CMK (cell line): Measurements from ENCODE around the gene TTYH3.

DNA sequence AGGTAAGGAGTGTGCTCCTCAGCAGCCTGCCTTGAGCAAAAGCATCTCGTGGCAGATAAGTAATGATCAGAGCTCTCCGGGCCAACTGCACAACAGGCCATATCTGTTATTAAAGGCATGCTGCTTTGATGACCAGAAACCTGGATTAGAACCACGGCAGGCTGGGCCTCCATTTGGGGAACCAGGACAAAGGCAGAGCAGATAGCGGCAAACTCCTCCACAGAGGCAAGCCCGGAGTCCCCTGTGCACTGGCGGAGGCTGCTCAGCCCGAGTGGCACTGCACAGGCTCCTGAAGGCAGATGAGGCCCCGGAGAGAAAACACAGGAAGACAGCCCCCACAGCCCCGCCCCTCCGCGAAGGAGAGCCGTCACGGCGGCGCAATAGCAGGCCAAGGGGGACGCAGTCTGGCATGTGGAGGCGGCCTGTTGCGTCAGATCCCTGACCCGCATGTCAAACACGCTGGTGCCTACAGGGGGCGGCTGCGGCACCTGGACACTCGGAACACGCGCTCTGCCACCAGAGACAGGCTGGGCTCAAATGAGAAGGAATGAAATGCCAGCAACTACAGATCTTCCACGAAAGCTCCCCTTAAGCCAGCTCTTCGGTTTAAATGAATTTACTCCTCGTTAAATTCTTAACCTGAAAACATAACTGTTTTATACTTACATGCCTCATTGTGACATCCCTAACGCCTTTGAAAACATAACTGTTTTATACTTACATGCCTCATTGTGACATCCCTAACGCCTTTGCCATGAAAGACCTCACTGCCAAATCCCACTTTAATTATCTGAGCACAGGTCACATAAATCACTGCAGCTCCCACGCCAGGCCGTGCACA, 128.5 kb downstream of the MAD1L1 start:
- RRBS = 44% methylated on average over 5 of the region's 32 CpGs

DNA sequence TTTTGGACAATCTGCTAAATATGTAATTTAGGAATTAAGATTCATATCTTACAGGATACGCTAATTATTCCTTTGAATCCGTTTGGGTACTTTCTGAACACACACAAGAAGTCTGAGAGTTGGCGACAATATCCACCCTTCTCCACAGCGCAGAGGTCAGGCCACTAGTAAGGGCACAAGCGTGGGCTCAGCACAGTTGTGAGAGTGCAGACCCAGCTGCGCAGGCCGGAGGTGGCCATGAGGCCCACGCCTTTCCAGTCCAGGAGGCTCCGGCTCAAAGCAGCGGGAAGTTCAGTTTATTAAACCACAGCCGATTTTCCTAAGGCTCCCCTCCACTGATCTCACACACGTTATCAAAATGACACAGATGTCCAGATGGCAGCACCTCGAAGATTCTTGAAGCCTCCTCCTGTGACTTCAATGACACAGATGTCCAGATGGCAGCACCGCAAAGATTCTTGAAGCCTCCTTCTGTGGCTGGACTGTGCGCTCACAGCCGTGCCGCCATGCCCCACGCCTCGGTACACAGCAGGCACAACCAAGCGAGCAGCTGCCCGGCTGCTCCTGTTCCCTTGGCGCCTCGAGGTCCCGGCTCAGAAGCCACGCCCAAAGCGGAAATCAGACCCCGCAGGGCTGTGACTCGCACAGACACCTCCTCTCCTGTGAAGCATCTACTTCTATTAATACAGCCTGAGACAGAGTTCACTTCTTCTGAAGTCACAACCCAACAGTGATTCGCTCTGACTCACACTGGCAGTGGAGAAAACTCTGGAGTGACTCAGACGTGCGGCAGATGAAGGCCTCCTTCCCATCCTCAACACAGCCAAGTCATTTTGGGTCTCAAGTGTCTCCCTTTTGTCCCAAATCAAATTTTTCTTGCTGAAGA, 122.7 kb downstream of the MAD1L1 start:
- RRBS = 42% methylated on average over 2 of the region's 31 CpGs

DNA sequence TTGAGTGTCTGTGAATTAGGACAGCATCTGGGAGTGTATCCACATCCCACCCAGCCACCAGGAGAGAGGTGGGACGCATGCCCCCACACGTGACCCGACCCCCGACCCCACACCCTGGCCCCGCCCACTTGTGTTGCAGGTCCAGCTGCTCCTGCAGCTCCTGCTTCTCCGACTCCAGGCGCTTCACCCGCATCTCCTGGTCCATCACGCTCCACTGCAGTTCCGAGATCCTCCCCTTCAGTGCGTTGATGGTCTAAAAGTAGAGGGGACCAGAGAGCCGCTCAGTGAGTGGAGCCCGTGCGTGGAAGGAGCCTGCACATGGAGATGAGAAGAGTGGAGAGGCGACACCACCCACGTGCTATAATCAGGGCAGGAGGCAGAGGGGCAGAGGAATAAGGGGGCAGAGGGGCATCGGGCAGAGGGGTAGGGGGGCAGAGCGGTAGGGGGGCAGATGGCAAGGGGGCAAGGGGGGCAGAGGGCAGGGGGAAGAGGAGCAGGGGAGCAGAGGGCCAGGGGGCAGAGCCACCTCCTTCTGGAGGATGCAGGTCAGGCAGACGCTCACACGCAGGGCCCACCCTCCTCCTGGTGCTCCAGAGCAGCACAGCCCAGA, 13.4 kb downstream of the MAD1L1 start:
- RRBS = no CpG with 5 or more reads among the region's 20 CpGs

GRCh38 chr7:2234755-2235474, 2.2 kb upstream of the MAD1L1 start:
- RRBS = no CpG with 5 or more reads among the region's 15 CpGs

GRCh38 chr7:2390264-2390957, 13.0 kb upstream of the CHST12 start:
- RRBS = 49% methylated on average over 3 of the region's 16 CpGs

DNA sequence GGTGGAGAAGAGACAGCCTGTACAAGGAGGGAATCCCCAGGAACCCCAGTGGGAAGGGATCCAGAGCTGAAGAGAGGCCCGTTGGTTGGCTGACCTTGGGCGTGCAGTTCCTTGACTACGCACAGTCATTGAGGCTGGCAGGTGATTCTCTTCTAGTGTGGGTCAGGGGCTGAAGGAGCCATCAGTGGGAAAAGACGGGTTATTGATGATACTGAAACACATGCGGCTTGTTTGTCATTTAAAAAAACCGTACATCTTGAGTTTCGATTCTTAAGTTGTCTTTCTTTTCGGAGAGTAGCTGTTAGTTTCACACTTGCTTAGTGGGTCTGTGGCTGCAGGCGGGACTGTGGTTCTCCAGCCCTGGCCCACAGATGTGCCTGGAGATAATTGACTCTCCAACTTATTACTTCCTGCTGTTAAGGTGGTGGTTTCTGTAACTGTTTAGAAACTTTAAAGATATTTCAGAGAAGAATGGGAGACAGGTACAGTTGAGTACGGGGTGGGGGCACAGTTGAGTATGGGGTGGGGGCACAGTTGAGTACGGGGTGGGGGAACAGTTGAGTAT, 2.5 kb downstream of the CHST12 start:
- RRBS = no CpG with 5 or more reads among the region's 11 CpGs

DNA sequence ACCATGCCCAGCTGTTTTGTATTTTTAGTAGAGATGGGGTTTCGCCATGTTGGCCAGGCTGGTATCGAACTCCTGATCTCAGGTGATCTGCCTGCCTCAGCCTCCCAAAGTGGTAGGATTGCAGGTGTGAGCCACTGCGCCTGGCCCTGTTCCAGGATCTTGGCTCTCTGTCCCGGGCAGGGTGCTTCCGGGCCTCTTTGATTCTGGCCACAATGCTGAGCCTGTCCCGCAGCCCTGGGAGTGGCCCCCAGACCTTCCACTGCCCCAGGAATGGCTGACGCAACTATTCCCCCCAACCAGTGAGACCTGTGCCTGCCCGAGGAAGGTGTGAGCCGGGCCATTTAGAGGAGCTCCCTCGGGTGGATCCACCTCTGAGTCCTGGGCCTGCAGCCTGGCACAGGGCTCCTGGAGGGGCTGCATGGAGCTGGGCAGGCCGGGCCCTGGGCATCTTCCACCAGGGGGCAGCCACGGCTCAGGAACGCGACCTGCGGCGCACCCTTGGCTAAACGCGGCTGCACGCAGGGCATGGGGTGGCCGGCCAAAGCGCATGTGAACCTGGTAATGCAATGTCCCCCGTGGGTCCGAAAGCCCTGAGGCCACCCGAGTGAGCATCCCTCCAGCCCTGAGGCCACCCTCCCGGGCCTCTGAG, 25.0 kb downstream of the GRIFIN start:
- RRBS = under 1% methylated on average over 10 of the region's 25 CpGs

DNA sequence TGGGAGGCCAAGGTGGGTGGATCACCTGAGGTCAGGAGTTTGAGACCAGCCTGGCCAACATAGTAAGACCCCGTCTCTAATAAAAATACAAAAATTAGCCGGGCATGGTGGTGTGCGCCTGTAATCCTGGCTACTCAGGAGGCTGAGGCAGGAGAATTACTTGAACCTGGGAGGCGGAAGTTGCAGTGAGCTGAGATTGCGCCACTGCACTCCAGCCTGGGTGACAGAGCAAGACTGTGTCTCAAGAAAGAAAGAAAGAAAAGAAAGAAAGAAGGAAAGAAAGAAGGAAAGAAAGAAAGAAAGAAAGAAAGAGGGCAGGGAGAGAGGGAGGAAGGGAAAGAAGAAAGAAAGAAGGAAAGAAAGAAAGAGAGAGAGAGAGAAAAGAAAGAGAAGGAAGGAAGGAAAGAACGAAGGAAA, 6.8 kb downstream of the GRIFIN start:
- RRBS = no CpG with 5 or more reads among the region's 6 CpGs

- RRBS = no CpG with 5 or more reads among the region's 23 CpGs
Measured at GRCh38 chr7:2521890-2522749, 2.5 kb downstream of the LFNG start.

DNA sequence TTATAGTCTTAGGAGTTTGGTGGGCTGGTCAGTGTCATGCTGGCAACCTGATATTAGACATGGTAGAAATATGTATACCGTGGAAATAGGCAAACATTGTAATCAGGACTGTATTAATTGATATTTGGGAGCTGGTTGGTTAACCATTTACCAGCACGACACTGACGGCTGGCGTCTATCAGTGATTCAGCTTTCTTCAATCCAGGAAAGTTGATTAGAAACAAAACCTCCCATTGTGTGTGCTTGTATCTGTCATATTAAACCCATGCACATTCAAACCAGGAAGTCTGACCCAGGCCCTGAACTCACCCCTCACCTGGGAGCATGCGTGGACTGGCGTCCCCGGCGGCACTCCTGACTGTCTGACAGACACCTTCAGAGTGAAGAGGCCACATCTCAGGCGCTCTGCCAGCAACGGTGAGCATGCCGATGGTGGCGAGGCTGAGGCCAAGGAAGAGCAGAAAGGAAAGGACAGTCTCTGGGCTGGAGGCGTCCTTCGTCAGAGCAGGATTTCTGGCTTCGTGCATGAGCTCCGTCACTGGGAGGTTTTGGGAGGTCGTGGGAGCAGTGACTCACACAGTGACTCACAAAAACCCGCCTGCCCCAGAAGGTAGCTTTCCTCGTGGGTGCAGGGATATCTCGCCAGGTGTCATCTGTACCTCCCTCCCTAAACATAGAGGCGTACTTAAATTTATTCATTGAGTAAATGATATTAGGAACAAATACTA, 13.3 kb downstream of the IQCE start:
- RRBS = no CpG with 5 or more reads among the region's 21 CpGs

GRCh38 chr7:2589729-2590250, 31.0 kb downstream of the IQCE start:
- RRBS = no CpG with 5 or more reads among the region's 18 CpGs

- RRBS = no CpG with 5 or more reads among the region's 31 CpGs
Measured at GRCh38 chr7:2610128-2610855, 21.5 kb upstream of the TTYH3 start.

DNA sequence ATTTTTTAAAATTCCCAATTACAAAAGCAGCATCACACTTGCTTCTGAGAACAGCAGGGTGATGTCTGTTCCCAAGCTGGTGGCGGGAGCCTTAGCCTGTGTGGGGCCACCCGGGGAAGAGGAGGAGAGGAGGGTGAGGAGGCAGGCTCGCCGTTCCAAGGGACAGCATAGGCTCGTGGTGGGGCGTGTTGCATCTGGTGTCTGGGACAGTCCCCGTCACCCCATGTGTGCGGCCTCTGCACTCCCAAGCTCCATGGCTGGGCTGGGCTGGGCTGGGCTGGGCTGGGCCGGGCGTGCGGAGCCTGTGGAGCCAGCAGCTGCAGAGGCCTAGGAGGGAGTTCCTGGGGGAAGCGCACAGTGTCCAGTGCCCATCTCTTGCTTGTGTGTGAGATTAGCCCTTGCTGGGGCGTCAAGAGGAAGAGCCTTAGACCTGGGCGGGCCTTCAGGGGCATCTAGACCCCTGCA, 20.9 kb upstream of the TTYH3 start:
- RRBS = no CpG with 5 or more reads among the region's 14 CpGs

DNA sequence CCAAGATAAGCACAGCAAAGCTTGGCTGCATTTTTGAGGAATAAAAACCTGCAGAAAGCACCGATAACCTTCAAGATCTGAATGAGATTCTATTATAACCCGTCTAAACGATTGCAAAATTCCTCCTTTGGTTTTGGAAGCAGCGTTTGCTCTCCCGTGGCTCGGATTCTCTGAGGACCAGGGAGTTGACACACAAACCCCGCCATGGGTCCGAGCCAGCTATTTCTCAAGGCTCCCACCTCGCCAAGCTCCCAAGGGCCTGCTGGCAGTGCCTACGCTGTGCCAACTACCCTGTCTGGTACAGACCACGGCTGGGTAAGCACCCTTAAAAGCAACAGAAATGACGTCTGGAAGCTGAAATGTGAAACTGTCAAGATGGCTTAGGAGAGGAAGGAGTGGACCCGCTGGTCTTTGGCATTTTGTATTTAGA, 17.6 kb upstream of the TTYH3 start:
- RRBS = no CpG with 5 or more reads among the region's 13 CpGs

- RRBS = 1% methylated on average over 40 of the region's 77 CpGs
Measured at GRCh38 chr7:2631748-2632368, at the start of gene TTYH3. Gene TTYH3, plus strand, starts transcription at chr7:2631986.

DNA sequence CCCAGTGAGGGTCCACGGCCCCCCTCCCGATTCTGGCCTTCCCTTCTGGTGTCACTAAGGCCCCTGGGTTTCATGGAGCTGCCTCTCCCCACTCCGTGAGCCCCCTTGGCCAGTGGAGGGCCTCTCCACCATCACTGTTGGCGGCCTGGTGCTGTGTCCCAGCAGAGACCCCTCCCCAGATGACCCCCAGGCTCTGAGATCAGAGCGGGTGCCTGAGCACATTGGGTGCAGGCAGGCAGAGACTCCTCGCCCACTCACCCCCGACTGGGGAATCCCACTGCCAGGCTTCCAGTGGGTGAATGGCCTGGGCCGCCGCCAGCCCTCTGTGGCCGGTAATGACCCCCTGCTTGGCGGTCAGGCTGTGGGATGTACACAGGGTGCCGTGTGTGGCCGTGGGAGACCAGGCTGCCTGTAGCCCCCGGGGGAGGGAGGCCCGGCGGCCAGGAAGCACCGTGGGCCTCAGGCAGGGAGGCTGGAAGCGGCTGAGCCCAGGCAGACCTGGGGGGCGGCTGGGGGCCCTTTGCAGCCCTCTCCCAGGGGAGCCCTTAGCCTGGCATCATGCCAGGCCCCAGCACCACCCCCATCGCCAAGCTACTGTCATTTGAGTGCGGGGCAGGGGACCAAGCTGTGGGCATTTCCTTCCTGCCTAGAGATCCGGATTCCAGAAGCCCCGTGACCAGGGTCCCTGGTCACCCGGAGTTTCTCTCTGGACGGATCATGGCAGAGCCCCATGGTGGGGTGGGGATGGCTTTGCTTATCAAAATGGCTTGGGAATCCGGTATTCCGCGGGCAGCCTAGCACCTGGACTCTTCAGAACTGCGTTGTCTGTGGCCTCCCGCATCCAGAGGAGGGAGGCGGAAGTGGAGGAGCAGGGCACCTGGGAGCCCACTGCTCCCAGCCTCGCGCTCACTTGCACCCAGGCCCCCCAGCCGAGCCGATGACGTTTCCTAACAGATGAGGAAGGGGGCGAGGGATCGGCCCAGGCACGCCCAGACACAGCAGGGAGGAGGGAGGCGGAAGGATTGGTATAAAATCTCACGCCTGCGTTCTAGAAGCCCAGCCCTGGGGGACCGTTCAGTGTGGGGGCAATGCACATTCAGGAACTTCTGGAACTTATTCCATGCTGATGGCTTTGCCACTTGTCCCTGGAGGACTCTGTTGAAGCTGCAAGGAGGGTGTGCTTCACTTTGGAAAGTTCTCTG, 1.1 kb downstream of the TTYH3 start:
- RRBS = 1% methylated on average over 7 of the region's 43 CpGs

GRCh38 chr7:2646400-2646696, 14.6 kb downstream of the TTYH3 start:
- RRBS = 94% methylated on average over 5 of the region's 9 CpGs

GRCh38 chr7:2653919-2654309, 22.1 kb downstream of the TTYH3 start:
- RRBS = no CpG with 5 or more reads among the region's 7 CpGs

DNA sequence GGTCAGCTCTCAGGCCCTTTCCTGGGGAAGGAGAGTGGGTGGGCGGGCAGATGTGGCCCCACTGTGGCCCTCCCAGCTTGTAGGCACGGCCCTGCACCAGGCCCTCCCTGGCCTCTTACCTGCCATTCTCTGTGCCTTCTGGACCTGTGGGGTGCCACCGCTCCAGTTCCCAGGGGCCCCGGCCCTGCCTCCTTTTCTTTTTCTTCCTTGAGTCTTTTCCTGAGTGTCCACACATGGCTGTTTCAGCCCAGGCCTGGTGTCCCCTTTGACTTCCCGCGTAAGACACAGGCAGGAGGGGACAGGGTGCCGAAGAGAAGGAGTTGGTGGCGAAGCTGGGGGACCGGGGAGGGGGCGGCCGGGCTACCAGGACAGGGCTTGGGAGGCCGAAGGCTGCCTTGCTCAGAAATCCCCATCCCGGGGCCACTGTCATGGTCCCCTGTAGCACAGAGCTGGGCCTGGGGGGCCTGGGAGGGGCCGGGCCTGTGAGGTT, 27.6 kb downstream of the TTYH3 start:
- RRBS = 81% methylated on average over 4 of the region's 14 CpGs

DNA sequence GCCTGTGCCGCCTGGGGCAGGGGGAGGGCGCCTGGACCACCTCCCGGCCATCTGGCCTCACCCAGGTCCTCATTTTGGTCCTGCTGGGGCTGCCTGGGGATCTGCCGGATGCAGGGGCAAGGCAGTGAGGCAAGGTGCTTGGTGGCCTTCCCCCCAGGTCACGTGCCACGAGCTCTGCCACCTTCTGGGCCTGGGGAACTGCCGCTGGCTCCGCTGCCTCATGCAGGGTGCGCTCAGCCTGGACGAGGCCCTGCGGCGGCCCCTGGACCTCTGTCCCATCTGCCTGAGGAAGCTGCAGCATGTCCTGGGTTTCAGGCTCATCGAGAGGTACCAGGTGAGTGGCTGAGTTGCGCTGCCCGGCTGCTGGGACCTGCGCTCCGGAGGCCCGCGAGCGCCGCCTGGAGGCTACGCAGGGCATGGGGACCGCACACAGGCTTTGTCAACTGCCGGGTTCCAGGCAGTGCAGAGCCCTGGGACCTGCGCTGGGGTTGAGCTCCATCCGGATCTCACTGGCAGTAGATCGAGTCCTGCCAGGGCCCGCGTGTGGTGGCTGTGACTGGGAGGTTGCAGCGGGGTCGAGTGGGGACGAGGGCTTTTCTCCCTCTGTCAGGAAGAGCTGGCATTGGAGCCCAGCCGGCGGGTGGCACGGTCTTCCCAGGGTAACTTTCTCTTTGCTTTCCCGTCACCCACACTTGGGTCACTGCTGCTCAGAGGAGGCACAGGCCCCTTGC, 21.6 kb downstream of the AMZ1 start:
- RRBS = 24% methylated on average over 12 of the region's 36 CpGs